Penis (tissue), 1 donor: Measurements from ENCODE around the genes FKBP15 and HDHD3.

DNA sequence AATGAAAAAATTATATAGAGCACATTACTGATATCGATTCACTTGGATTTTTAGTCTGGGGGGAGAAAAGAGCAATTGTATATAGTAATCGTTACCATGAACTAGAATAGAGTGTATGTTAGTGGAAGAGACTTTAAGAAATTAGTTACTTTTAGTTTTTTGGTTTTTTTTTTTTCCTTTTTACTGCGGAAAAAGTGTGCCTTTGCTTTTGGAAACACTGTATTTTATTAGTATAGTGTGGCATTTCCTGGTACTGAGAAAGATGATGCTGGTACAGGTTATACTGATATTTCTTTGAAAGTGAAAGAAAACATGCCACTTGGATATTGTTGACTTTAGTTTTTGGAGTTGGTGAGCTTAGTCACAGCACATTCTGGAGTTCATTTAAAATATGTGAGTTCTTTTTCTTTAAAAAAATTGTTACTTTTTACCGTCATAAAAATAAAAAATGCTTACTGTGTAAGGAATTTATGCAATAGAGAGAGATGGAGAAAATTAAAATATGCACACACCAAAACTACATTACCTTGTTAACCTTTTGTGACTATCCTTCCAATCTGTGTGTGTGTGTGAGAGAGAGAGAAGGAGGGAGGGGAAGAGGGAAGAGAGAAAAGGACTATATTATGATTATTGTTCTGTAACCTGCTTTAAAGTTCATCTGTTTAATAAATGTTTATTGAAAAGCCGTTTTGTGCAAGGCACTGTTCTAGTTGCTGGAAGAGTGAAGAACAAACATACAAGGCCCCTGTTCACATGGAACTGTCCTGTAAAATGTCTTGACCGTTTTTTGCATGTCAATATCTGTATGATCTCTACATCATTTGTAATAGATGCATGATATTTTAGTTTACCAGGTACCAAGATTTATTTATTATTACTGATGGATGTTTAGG lies 1.9 kb downstream of the UGCG start:
- PRO-cap = no peak

DNA sequence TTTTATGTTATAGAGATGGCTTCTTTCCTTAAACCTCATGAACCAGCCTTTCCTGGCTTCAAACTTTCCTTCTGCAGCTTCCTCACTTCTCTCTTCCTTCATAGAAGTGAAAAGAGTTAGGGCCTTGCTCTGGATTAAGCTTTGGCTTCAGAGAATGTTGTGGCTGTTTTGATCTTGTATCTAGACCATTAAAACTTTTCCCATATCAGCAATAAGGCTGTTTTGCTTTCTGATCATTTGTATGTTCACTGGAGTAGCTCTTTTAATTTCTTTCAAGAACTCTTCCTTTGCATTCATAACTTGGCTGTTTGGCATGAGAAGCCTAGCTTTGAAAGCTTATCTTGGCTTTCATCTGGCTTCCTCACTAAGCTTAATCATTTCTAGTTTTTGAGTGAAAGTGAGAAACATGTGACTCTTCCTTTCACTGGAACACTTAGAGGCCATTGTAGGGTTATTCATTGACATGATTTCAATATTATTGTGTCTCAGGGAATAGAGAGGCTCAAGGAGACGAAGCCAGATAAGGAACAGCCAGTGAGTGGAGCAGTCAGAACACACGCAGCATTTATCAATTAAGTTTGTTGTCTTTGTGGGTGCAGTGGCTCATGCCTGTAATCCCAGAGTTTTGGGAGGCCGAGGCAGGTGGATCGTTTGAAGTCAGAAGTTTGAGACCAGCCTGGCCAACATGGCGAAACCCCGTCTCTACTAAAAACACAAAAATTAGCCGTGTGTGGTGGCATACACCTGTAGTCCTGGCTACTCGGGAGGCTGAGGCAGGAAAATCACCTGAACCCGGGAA lies 98.2 kb downstream of the UGCG start:
- PRO-cap = no peak

- PRO-cap = no peak
These were observed 115.5 kb downstream of the UGCG start for GRCh38 chr9:112011821-112012748.

DNA sequence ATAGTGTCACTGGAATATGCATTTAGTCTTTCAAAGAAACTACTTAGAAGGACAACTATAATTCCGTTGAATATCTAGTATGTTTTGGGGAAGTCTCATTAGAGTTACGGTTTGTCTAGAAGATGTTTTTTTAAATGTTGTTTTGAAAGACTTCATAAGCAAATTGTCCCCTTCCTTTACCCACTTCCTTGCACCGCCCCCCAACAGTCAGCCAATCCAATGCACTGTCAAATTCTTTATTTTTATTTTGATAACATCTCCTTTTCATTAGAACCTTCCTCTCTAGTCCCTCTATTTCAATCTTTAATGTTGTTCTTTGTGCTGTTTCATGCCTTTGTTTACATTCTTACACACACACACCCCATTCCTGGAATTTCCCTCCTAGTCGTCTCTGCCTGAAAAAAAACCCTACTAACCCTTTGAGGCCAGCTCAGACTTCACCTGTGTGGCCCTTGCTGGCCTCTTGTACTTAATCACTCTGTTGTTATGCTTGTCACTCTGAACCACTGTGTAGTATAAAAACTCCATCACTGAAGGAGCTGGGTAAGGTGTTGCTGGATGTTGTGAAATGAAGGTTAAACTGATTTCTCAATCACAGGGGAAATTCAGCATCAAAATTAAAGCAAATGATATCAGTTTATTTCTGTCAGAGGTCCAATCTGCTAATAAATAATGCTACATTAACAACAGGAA lies 133.3 kb downstream of the UGCG start:
- PRO-cap = no peak

DNA sequence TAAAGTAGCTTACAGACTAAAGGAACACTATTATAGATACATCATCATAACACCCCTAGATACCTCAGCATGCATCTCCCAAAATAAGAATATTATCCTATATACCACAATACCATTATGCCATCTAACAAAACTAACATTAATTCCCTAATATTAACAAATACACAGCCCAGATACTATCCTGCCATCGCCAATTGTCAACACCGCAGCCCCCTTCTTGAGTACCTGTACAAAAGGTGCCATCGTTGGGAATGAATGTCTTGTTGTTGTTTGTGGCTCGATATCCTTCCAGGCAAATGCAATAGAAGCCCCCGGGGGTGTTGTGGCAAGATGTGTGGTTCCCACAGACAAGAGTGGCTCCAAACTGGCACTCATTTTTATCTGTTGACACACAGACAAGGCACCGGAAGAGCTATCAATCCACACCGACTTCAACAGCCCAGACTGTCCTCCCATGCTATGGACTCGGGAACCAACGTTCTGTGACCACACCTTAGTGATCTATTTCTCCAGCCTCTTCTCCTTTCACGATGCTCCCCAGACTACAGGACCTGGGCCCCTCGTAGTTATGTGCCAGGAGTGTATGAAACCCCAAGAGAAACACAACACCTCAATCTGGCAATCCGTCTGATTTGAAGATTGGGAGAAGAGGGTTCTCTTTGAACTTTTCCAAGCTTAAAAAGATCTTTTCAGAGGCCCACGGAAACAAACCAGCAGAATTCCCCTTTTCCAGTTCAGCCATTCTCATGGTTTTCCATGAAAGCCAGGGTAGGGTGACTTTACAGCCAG lies 25.9 kb downstream of the SUSD1 start:
- PRO-cap = no peak

- PRO-cap = no peak
These were observed 7.0 kb downstream of the SUSD1 start for GRCh38 chr9:112168002-112168658.

DNA sequence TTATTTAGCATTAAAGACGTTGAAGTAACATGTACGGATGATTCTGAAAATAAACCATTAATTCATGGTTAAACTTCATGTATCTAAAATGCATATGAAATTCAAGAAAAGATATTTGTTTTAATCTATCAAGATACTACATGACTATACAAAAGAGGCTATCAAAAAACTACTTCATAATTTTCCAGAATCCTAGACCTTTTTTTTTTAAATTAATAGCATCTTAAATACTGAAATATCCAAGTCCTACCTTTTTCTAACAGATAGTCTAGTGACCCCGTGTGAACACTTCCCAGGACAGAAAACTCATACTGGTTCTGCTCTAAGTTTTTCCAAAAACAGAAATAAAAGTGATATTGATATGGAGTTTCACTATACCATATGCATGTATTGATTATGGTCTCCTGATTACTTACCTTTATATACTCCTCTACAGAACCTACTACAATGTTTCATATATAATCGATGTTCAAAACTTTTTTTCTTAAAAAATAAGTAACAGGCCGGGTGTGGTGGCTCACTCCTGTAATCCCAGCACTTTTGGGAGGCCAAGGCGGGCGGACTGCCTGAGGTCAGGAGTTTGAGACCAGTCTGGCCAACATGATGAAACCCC lies 24.3 kb downstream of the PTBP3 start:
- PRO-cap = no peak

DNA sequence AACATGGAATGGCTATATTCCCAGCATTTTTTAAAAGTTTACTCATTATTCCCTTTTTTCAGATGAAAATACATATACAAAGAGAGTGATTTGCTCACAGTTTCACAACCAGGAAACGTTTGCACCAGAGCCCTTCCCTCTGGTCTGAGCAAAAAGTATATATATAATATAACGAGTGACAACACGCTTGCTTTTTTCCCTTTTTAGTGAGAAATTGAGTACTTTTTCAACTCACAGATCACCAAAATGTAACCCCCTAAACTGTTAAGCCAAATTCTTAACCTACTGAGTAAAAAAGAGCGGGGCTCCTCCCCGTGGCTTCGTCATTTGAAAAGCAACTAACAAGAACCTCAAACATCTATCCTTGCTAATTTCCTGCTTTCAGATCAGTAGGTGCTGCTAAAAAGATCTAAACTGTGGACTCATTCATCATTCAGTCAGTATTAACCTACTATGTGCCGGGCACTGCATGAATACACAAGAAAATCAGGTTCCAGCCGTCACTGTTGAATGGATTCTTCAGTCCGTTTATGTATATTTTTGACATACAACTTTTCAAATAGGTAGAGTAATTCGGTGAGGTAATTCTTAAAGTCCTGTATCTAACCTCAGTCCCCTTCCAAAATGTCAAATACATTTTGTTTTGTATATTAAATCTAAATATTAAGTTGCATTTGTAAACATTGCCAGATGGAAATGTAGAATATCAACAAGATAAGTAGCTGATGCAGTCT lies 1.1 kb upstream of the PTBP3 start:
- PRO-cap = unidirectional peak, minus-strand start at position 329 of the sequence

- PRO-cap = no peak
These were observed 87.5 kb downstream of the KIAA1958 start for GRCh38 chr9:112573834-112574856.

GRCh38 chr9:112659145-112659761 lies 58.7 kb downstream of the INIP start:
- PRO-cap = no peak

DNA sequence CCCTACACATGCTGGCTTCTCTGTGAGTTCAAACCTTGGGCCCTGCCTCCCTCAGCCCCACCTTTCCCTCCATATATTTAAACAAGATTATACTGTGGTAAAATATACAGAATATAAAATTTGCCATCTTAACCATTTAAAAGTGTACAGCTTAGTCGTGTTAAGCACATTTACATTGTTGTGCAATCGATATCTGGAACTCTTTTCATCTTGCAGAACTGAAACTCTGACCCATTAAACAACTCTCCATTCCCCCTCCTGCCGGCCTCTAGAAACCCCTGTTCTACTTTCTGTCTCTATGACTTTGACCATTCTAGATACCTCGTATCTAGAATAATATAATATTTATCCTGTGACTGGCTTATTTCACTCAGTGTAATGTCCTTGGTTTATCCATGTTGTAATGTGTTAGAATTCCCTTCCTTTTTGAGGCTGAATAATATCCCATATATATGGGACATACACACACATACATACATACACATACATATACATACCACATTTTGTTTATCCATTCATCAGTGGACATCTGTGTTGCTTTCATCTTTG lies 31.8 kb downstream of the SLC46A2 start:
- PRO-cap = no peak

DNA sequence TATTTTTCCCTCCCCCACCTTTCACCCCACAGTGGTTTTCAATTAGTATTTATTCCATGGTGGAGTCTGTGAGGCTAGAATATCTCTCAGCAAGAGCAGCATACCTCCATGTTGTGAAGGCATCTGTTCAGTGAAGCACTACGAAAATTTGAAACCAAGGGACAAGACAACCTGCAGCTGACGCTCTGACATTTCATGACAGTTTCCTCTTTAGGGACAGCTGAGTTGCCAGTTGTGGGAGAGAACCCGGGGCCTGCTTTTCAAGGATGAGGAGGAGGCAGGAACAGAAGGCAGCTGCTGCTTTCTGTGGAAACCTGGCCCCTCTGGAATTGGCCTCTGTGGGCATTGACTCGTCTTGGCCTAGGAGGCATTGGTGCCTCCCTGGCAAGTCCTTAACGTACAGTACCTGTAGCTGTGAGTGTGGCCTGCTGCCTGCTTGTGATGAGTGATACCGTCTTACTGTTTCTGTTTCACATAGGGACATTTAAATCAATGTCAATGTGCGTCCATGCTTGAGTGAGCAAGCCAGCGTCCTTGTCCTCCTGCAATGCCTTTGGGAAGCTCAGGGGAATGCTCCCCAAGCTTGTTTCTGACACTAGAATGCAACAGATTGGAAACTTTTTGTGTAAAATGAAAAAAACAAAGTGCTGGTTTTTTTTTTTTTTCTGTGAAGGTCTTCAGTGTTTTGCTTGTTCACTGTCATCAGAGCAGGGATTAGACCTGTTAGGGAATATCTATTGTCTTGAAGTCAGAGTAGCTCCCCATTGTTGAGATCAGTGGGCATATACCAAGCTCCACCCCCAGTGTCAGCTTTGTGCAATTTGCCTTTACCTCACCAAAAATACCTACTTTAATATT lies 21.5 kb downstream of the SLC46A2 start:
- PRO-cap = no peak

GRCh38 chr9:113131777-113132095 lies 19.1 kb upstream of the SLC31A2 start:
- PRO-cap = no peak

DNA sequence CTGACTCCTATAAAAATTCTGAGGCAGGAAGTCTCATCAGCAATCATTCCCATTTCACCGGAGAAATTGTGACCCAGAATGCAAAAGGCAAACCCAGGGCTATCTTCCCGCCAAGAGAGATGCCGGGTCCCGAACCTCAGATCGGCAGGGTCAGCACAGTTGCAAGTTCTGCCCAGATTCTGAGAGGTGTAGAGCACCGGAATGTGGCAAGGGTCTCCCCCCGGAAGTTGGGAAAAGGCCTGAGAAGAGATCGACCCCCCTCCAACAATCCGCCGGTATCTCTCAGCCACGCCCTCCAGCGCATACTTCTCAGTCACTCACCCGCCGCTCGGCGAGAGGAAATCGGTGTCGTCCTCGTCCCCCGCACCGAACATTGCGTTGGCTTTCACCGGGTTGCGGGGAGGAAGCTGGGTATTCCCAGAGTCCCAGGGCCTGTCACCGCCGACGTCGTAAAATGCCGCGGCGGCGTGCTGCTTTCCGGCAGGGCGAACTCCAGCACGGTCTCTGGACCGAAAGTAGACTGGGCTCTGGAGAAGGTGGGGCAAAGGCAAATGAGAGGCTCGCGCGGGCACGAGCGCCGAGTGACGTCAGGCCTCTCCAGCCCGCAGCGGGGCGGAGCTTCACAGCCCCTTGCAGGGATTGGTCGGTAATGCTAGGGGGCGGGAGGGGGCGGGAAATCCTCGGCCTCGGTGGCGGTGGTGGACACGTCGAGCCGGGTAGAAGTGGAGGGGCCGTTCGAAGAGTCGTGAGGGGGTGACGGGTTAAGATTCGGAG lies at the start of gene FKBP15:
Gene FKBP15, minus strand, starts transcription at position 408 of the 774 bp plus-strand sequence.
- PRO-cap = bidirectional peak, plus-strand start at position 719 of the sequence, minus-strand start at position 375 of the sequence

DNA sequence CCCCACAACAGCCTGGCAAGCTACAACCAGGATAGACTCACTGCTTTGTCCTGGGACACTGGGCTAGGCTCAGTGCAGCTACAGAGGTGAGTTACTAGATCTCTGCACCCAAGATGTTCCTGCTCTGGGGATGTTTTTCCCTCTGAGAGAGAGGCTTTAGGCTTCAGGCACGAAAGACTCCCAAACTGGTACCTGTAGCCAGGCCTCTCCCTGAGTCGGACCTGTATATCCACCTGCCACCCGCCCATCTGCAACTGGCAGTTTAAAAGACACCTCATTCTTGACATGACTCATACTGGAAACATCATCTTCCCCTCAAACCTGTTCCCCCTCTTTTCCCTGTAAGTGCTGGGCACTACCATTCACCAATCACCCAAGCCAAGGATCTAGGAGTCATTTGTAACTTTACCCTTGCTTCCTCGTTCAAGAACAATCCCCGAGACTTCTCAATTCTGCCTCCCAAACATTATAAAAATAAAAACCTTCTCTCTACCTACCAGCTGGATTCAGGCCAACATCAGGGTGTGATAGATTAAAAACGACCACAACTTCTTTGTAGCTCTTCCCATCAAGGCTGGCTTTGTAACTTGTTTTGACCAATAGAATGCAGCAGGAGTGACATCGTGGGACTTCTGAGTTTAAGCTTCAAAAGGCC lies 1.6 kb upstream of the WDR31 start:
- PRO-cap = no peak

DNA sequence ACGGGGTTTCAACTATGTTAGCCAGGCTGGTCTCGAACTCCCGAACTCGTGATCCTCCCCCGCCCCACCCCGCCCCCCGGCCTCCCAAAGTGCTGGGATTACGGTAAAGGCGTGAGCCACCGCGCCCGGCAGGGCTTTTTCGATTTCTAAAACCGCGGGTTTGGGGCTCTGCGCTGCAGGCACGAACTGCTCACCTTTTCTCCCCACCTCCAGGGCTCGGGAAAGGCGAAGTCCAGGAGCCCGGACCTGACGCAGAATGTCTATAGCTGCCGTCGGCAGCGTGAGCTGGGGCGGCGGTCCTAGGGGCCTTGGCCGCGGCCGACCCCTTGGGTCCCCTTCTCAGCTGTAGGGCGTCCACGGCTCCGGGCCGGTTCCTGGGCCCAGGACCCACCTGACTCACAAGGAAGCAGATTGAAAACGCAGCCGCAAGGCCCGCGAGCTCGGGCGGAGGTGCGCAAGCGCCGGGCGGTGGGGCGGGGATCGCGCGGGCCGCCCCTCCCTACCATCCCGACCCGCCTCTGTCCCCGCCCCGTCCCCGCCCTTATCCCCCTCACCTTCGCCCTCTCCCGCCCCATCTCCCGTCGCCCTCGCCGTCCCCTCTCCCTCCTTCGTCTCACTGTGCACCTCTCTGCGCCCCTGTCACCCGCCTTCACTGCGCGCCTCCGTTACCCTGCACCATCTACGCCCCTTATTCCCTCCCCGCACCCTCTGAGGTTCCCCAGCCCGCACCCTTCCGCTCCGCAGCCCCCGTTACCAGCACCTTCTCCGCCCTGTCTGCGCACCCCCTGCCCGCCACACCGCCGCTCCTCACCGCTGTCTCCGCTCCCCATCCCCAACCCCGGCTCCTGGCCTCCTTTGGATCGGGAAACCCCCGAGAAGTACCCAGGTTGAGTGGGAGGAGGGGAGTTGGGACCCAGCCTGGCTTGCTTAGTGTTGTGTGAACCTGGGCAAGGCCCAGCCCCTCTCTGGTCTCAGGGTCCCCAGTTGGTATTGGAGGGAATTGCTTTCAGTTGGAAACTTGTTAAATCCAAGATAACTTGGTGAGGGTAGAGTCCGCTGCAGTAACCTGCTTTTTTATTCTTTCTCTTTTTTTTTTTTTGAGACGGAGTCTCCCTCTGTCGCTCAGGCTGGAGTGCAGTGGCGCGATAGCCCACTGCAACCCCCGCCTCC lies at the start of gene HDHD3:
Gene HDHD3, minus strand, starts transcription at position 452 of the 1,170 bp plus-strand sequence.
- PRO-cap = unidirectional peak, plus-strand start at position 149 of the sequence; bidirectional peak, plus-strand start at position 574 of the sequence, minus-strand start at position 400 of the sequence

DNA sequence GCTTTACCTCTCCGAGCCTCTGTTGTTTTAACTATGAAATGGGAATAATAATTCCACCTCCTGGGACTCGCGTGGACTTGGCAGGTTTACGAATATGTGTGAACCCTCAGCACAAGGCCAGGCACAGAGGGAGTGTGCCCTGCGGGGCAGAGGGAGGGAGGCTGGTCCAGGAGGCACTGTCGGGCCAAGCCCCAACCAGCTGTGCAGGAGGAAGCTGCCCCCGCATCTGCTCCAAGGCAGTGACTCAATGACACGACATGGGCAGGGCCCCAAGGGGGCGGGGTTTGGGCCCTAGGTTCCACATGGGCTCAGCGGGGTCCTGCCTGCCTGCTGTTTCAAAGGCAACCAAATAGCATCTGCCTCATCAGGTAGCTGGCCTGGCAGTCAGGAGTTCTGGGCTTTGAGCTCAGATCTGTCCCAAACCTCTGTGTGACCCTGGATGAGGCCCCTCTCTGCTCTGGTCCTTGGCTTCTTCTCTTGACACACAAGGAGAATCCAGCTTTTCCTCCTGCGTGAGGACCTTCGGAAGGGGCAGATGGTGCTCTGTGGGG lies 138.6 kb downstream of the RGS3 start:
- PRO-cap = no peak

DNA sequence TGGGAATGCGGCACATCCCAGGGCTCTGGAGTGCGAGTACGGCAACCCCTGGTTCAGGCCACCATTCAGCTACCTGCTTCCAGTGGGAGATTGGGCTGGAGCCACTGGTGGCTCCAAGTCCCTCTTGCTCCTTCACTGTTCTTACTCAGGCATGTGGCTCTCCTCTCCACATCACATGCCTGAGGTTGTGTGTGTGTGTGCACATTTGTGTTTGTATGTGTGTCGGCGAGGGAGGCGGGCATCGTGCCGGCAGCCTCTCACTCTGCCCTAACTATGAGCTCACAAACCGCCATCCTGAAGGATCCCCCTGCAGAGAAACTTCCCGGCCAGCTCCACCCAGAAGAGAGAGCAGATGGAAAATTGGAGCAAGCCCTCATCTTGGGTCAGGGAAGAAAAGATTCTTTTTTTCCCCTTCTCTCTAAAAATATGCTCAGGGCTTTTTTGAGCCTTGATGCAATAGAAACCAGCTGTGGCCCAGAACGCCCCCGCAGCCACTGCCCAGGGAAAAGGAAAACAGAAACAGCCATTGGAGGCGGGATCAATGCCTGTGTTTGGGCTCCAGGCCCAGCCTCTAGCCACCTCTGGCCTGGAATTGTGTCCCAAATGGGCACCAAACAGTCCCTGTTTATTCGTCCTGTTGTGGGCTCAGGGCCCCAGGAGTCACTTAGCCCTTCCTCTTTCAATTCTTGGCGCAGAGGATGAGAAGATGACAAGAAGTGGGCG lies 151.4 kb downstream of the RGS3 start:
- PRO-cap = no peak

- PRO-cap = no peak
These were observed 5.1 kb downstream of the KIF12 start for GRCh38 chr9:114093823-114094601.

DNA sequence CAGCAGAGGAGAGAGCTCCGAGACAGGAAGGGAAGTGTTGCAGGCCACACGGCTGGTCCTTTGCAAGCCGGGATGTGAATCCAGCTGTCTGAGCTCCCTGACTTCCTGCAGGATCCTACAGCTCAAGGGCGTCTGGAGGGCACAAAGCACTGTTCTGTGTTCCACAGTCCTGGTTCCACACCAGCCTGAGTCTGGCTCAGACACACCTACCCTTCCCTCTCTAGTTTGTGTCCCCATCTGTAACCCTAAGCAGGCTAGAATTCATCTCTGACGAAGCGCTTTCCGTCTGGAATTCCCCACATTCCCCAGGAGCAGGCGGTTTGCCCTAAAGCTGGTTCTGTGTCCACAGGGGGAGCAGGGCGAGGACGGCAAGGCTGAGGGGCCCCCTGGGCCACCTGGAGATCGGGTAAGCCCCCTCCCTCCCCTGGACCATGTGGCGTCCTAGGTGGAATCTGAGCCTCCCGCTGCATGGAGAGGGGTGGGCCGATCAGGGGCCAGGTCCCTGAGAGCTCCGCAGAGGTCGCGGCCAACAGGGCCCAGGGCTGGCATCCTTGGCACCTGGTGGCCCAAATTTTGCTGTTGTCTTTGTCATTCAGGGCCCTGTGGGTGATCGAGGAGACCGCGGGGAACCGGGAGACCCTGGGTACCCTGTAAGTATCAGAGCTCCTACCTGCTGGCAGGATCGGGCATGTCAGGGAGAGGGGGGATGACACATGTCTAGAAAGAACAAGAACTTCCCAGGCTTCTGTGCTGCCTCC lies 34.6 kb upstream of the ORM1 start:
- PRO-cap = no peak